Testis (tissue), 5 donors: ENCODE measurements around the genes STMN1, SLC30A2 and CNKSR1.

DNA sequence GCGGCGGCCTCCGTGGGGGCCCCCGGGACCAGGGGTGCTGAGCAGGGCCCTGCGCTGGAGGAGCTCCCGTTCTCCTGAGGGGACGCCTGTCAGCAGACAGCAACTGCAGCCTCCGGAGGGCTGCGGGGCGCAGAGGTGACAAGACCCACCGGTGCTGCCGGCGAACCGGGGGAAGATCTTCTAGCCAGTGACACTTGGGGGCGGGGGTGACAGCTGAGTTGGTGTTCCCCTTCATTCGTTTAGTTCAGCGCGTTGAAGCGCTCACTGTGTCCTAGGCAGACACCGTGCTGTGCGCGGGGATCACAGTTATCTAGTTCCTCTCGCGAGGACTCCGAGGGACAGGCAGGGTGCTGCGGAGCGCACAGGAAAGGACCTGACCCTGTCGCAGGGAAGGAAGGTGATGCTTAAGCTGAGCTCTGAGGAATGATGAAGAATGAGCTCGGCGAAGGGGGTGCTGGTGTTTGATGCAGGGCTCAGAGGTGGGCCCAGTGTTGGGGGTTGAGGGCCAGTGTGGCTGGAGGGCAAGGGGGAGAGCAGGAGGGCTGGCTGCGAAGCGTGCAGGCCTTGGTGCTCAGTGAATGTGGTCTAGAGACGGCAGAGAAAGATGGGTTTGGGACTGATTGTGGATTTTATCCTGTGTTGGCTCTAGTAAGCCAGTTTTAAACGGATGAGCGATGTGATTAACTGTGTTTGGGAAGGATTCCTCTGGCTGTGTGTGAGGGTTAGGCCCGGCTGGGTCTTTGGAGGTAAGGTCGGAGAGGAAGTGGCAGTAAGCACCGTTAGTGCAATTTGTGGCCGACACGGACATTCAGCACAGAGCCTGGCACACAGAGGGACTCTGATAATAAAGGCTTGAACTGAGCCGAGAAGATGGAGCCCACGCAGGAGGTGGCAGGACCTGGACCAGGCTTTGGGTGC is 1.0 kb downstream of the MTFR1L start:
- PRO-cap, 3 experiments, result peak in 2 of 3 experiments; most common plus-strand start position 341 of the sequence (in 2); most common minus-strand start position 312 of the sequence (in 2)
- RAMPAGE, long total RNA, 2 experiments, result no peak in any of the 2 experiments
- RRBS, result 1% methylated on average over 7 of the region's 42 CpGs

GRCh38 chr1:25876337-25876567 is 744 bp upstream of the PAQR7 start:
- PRO-cap, 3 experiments, result no peak in any of the 3 experiments
- RAMPAGE, long total RNA, 2 experiments, result no peak in any of the 2 experiments
- RRBS, result no CpG with 5 or more reads among the region's 9 CpGs

GRCh38 chr1:25906343-25906739 is at the start of gene STMN1:
Gene STMN1 (minus strand): TSS chr1:25906419.
- PRO-cap, 3 experiments, result peak in 3 of 3 experiments; most common plus-strand start chr1:25906582 (in 3); most common minus-strand start chr1:25906419 (in 3)
- RAMPAGE, long total RNA, 2 experiments, result start-site peak on the plus strand in 1 of 2 experiments, at chr1:25906516-25906712 at its widest, 12 reads per replicate; start-site peak on the minus strand in 2 of 2 experiments, at chr1:25906414-25906505 at its widest, 6,448 to 6,709 reads per replicate
- RRBS, result 3% methylated on average over 6 of the region's 37 CpGs

- PRO-cap, 3 experiments, result no peak in any of the 3 experiments
- RAMPAGE, long total RNA, 2 experiments, result no peak in any of the 2 experiments
- RRBS, result 3% methylated on average over 50 of the region's 114 CpGs
Measured at GRCh38 chr1:26045226-26046478, at the start of gene SLC30A2. Gene SLC30A2 (minus strand): TSS chr1:26046118.

GRCh38 chr1:26047228-26047773 is 1.4 kb upstream of the SLC30A2 start:
- PRO-cap, 3 experiments, result no peak in any of the 3 experiments
- RAMPAGE, long total RNA, 2 experiments, result no peak in any of the 2 experiments
- RRBS, result no CpG with 5 or more reads among the region's 8 CpGs

DNA sequence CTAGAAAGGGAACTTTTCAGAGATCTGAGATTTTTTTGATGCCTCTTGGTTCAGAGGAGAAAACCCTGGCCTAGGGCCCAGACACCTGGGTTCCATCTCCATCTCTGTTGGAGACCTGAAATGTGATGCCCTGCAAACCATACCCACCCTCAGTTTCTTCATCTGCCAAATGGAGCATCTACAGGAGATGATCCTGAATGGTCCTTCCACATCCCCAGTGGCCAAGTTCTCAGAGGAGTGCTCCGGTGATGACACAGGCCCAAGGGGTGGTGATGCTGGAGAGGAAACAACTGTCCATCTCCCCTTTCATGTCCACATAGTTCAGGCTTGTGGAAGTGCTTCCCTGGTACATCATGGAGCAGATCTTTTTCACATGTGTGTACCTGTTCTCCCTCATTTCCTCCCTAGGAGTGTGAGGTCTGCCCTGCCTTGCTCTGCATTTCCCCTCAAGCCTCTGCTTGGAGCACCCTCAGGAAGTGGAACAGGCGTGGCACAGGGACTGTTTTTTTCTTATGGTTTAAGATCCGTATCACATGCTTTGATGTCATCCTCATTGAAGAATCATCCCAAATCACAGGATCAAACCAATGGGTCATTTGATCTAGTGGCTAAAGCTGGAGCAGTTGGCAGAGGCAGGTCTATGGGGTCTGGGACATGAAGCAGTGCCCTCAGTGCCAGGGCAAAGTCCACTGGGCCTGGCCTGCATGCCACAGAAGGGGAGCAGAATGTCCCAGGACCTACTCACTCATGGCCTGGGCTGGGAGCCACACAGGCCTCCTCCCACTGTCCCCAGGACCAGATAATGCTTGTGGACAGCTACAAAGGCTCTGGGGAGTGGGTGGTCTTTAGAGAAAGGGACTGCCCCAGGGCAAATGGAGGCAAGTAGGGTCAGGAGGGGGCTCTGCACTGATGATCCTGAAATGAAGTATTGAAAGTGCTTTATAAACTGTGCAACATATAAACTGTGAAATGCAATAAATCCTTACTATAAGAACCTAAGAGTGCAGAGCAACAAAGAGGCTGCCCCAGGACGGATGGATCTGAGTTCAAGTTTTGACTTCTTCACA is 8.2 kb upstream of the TRIM63 start:
- PRO-cap, 3 experiments, result no peak in any of the 3 experiments
- RAMPAGE, long total RNA, 2 experiments, result no peak in any of the 2 experiments
- RRBS, result no CpG with 5 or more reads among the region's 4 CpGs

DNA sequence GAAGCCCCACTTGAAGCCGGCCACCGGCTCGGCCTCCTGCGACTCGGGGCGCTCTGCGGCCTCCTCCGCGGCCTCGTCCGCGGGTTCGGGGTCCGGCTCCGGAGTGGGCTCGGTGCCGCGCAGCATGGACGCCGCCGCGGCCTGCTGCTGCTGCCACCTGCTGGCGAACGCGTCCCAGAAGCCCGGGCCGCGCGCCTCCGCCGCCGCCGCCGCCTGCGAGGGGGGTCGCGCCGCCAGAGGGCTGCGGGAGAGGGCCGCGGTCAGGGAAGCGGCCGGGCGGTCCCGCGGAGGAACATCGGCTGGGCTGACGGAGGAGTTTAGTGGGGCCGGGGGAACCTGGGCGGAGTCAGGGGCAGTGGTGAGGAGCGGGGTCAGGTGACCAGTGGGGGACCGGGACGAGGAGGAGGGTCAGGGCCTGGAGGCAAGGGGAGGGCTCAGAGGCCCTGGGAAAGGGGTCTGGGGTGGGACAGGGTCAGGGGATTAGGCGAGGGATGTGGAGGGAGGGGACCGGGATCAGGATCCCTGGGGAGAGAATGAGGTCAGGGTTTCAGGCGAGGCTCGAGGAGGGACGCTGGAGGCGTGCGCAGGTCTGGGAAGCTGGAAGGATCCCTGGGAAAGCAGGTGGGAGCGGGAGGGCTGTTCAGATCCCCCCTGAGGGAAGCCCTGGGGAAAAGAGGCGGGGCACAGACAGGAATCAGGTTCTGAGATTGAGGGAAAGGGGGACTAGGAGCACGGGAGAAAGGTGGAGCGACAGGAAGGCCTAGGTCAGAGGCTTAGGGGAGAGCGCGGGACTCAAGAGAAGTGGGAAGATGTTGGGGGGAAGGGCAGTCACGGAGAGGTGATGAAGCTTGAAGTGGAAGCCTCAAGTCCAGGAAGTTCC is 4.3 kb downstream of the C1orf232 start:
- PRO-cap, 3 experiments, result no peak in any of the 3 experiments
- RAMPAGE, long total RNA, 2 experiments, result no peak in any of the 2 experiments
- RRBS, result 3% methylated on average over 49 of the region's 67 CpGs

- PRO-cap, 3 experiments, result no peak in any of the 3 experiments
- RAMPAGE, long total RNA, 2 experiments, result no peak in any of the 2 experiments
- RRBS, result 75% methylated on average over 9 of the region's 21 CpGs
Measured at GRCh38 chr1:26177023-26177588, at the start of gene CNKSR1. Gene CNKSR1 (plus strand): TSS chr1:26177491.

GRCh38 chr1:26286883-26287869 is 7.3 kb downstream of the SH3BGRL3 start:
- PRO-cap, 3 experiments, result no peak in any of the 3 experiments
- RAMPAGE, long total RNA, 2 experiments, result no peak in any of the 2 experiments
- RRBS, result no CpG with 5 or more reads among the region's 14 CpGs

GRCh38 chr1:26560612-26561233 is 31.2 kb downstream of the RPS6KA1 start:
- PRO-cap, 3 experiments, result no peak in any of the 3 experiments
- RAMPAGE, long total RNA, 2 experiments, result no peak in any of the 2 experiments
- RRBS, result no CpG with 5 or more reads among the region's 9 CpGs

DNA sequence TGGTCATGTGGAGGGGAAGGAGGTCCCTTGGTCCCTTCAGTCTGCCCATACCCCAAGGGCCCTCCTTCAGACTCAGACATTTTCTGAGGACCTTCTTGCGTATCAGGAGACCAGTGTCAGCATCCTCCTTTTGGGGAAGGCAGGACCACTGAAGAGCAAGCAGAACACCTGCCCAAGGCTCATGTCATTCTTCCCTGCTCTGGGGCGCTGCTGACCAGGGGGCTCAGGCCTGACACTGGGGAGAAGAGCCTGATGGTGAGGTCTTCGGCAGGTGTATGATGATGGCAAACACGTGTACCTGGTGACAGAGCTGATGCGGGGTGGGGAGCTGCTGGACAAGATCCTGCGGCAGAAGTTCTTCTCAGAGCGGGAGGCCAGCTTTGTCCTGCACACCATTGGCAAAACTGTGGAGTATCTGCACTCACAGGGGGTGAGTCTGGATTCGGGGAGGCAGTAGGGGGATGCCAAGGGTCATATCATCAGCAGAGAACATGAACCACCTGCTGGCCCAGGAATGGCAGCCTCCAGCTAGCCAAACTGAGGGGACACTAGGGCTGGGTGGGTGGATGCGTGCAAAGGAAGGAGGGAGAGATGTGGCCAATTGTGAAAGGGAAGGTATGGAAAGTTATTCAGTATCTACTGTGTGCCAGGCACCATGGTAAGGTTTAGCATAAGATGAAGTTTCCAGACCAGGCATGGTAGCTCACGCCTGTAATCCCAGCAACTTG is 31.8 kb downstream of the RPS6KA1 start:
- PRO-cap, 3 experiments, result no peak in any of the 3 experiments
- RAMPAGE, long total RNA, 2 experiments, result no peak in any of the 2 experiments
- RRBS, result no CpG with 5 or more reads among the region's 10 CpGs

DNA sequence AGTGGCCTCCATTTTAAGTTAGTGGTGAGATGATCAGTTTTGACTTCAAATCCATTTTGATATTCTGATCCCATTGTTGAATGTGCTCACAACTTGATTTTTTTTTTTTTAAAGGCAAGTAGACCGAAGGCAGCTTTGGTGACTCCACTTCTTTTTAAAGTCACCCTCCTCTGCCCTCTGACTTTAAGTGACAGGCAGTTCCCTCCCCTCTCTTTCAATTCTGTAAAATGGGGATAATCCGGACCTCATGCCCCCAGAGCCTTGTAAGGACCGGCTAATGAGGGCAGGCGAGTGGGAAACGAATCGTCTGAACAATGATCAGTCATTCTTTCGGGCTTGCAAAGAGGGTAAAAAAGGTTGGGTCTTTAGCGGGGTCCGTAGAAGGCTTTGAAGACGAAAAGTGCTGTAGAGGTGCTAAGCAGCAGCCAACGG is 885 bp upstream of the ARID1A start:
- PRO-cap, 3 experiments, result no peak in any of the 3 experiments
- RAMPAGE, long total RNA, 2 experiments, result no peak in any of the 2 experiments
- RRBS, result no CpG with 5 or more reads among the region's 11 CpGs

DNA sequence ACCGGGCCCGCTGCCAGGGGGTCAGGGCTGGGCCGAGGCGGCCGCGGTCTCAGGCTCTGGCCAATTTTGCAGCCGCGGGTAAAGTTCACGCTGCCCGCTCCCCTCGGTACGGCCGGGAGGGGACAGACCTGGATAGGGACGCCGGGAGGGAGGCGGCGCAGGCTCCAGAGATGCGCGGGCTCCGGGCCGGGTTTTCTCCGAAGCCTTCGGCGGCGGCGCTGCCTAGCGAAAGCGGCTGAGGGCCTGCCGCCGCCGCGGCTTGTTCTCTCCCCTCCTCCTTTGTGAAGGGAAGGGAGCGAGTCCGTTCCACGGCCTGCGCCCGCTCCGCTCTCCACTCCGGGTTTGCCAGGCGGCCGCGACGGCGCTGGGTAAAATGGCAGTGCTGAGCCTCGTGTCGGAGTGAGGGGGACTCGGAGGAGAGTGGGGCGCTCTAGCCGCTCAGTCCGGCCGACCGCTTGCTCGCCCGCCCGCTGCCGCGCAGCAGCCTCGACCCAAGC is 421 bp upstream of the ARID1A start:
- PRO-cap, 3 experiments, result peak in 3 of 3 experiments; most common plus-strand start position 402 of the sequence (in 2); most common minus-strand start position 281 of the sequence (in 3)
- RAMPAGE, long total RNA, 2 experiments, result no peak in any of the 2 experiments
- RRBS, result 1% methylated on average over 31 of the region's 58 CpGs

DNA sequence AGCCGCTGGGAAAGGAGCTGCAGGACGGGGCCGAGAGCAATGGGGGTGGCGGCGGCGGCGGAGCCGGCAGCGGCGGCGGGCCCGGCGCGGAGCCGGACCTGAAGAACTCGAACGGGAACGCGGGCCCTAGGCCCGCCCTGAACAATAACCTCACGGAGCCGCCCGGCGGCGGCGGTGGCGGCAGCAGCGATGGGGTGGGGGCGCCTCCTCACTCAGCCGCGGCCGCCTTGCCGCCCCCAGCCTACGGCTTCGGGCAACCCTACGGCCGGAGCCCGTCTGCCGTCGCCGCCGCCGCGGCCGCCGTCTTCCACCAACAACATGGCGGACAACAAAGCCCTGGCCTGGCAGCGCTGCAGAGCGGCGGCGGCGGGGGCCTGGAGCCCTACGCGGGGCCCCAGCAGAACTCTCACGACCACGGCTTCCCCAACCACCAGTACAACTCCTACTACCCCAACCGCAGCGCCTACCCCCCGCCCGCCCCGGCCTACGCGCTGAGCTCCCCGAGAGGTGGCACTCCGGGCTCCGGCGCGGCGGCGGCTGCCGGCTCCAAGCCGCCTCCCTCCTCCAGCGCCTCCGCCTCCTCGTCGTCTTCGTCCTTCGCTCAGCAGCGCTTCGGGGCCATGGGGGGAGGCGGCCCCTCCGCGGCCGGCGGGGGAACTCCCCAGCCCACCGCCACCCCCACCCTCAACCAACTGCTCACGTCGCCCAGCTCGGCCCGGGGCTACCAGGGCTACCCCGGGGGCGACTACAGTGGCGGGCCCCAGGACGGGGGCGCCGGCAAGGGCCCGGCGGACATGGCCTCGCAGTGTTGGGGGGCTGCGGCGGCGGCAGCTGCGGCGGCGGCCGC is 1.0 kb downstream of the ARID1A start:
- PRO-cap, 3 experiments, result peak in 3 of 3 experiments; most common plus-strand start position 39 of the sequence (in 1); most common minus-strand start position 318 of the sequence (in 3)
- RAMPAGE, long total RNA, 2 experiments, result no peak in any of the 2 experiments
- RRBS, result 2% methylated on average over 44 of the region's 106 CpGs

DNA sequence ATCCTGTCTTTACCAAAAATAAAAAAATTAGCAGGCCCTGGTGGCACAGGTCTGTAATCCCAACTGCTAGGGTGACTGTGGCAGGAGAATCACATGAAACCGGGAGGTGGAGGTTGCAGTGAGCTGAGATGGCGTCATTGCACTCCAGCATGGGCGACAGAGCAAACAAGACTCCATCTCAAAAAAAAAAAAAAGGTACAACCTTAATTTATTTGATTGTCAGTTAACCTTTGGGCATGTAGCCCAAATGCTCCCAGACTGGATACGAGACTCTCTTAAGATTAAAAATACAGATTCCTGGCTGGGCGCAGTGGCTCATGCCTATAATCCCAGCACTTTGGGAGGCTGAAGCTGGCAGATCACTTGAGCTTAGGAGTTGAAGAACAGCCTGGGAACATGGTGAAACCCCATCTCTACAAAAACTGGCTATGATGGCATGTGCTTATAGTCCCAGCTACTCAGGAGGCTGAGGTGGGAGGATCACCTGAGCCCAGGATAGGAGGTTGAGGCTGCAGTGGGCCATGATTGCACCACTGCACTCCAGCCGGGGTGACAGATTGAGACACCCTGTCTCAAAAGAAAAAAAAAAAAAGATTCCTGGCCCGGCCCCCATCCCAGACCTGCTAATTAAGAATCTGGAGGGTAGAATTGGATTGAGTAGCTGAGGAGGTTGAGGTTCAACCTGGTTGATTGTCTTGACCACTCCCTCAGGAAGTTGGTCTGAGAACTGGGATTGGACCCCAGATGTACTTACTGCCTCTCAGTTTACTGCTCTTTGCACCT is 24.7 kb downstream of the ARID1A start:
- PRO-cap, 3 experiments, result no peak in any of the 3 experiments
- RAMPAGE, long total RNA, 2 experiments, result no peak in any of the 2 experiments
- RRBS, result no CpG with 5 or more reads among the region's 7 CpGs

- PRO-cap, 3 experiments, result no peak in any of the 3 experiments
- RAMPAGE, long total RNA, 2 experiments, result start-site peak on the minus strand in 1 of 2 experiments, at chr1:26782935-26783257 at its widest, 9 reads per replicate
- RRBS, result no CpG with 5 or more reads among the region's 5 CpGs
Measured at GRCh38 chr1:26782506-26783694, 4.8 kb upstream of the PIGV start.

DNA sequence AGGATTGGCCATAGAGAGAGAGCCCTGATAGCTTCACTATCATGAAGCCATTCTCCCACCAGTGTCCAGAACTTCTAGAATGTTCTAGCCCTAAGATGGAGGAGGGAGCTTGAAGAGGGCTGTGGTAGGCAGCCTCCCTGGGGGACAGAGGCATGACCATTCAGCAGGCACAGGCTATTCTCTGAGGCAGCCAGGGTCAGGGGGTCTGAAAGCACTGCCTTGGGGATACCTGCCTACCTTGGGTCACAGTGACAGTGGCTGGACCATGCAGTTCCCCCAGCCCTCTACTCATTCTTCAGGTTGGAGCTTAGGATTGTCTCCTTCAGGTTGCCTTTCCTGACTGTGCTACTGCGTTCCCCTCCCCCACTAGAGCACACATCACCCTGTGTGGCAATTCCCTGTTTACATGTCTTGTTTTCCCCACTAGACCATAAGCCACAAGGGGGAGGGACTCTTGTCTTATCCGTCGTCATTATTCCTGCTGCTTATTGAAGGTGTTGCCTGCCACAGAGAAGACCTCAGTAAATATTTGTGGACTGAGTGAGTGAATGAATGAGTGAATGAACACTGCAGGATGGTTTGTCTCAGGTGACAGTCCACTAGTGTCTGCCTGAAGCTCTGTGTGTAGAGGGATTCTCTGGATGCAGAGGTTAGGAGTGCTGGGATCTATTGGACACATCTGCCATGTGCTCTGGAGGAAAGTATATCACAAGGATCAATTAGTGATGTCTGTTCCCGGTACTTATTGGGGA is 5.2 kb downstream of the ZDHHC18 start:
- PRO-cap, 3 experiments, result no peak in any of the 3 experiments
- RAMPAGE, long total RNA, 2 experiments, result no peak in any of the 2 experiments
- RRBS, result no CpG with 5 or more reads among the region's 4 CpGs

GRCh38 chr1:26838796-26839315 is 12.4 kb downstream of the ZDHHC18 start:
- PRO-cap, 3 experiments, result no peak in any of the 3 experiments
- RAMPAGE, long total RNA, 2 experiments, result no peak in any of the 2 experiments
- RRBS, result no CpG with 5 or more reads among the region's 8 CpGs

DNA sequence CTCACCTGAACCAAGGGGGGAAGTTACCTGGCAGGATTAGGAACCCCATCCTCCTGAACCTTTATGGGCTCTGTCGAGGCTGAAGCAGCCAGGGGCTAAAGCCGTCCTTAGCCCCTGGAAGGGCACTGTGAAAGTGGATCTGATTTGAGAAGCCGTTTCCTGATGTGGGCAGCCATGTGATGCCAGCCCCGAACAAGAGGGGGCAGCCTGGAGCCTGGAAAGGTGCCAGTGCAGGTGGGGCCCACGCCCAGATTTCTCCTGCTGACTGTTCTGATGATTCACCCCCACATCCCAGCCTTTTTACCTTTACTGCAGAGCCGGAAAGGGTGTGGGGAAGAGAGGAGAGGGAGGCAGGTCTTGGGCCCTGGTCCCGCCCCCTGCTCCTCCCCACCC is 248 bp upstream of the SFN start:
- PRO-cap, 3 experiments, result no peak in any of the 3 experiments
- RAMPAGE, long total RNA, 2 experiments, result no peak in any of the 2 experiments
- RRBS, result no CpG with 5 or more reads among the region's 7 CpGs

GRCh38 chr1:26911133-26911558 is 2.6 kb downstream of the NR0B2 start:
- PRO-cap, 3 experiments, result no peak in any of the 3 experiments
- RAMPAGE, long total RNA, 2 experiments, result no peak in any of the 2 experiments
- RRBS, result no CpG with 5 or more reads among the region's 4 CpGs